ENCODE measurements around the genes KEL, OR9A2, PIP, OR2A2, OR2A14, CNTNAP2 and ZNF425.

DNA sequence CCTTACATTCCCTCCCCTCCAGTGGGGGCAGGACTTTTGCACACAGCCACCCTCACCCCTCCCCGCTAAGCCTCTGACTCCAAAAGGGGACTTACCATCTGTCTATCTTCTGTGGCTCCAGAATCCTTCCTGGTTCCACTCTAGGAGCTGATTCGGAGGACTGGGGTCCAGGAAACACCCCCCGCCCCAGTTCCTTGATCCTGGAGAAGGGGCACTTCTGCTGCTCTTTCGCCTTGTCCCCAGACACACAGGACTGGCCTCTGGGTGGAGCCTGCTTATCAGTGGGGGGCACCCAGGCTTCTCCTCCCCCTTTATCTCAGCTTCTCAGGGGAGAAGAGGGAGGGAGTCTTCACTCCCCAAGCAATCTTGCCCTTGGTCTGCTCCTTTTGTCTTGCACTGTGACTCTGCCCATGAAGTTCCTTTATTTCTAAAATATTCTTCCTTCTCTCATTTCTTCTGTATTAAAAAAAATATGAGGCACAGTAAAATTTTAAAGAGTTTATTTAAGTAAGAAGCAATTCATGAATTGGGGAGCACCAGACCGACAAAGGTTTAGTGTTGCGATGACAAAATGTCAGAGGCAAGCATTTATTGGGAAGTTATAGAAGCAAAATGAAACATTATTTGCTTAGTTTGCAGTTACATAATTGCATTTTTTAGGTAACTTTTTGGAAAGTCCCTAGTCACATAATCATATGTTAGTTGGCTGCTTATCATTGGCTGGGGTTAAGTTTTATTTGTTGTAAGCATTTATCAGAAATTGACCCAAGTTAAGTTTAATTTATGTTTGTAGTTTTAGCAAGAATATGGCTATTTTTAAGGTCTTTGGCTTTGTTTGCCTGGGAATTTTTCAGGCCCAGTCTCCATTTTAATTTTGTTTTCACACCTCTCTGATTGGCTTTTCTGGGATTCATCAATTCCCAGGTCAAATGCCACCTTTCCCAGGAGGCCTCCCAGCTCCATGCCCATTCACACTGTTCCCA, at the start of gene KEL:
KEL (minus strand) TSS at position 255 of the 983 bp plus-strand sequence.
- PRO-cap, 2 experiments: no peak in any of the 2 experiments

DNA sequence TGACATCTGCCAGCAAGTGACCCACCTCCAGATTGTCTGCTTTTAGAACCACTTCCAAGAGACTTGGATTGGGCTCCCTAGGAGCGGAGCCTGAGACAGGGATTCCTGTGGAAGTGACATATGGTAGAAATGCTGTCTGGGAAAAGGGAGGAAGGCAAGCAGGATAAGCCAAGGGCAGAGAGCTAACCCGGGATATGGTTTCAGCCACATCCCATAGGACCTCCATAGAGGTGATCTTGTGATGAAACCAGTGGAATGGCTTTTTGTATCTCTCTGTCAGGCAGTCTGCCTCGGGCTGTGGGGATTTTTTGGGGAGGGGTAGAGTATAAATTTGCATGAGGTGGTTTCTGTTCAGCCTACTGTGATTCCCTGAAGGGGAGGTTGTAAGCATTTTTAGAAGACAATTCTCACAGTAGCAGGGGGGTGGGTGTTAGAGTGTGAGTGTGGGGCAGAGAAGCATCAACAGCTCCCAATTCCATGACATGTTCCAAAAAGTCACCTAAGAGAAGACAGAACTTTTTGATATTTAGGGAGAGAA, 11.9 kb downstream of the OR9A2 start:
- PRO-cap, 2 experiments: no peak in any of the 2 experiments

- PRO-cap, 2 experiments: no peak in any of the 2 experiments
Observed at GRCh38 chr7:143027005-143027296, at the start of gene OR9A2. Gene OR9A2, minus strand, starts transcription at chr7:143027132.

- PRO-cap, 2 experiments: no peak in any of the 2 experiments
Observed at GRCh38 chr7:143131985-143132255, at the start of gene PIP. Gene PIP, plus strand, starts transcription at chr7:143132077.

DNA sequence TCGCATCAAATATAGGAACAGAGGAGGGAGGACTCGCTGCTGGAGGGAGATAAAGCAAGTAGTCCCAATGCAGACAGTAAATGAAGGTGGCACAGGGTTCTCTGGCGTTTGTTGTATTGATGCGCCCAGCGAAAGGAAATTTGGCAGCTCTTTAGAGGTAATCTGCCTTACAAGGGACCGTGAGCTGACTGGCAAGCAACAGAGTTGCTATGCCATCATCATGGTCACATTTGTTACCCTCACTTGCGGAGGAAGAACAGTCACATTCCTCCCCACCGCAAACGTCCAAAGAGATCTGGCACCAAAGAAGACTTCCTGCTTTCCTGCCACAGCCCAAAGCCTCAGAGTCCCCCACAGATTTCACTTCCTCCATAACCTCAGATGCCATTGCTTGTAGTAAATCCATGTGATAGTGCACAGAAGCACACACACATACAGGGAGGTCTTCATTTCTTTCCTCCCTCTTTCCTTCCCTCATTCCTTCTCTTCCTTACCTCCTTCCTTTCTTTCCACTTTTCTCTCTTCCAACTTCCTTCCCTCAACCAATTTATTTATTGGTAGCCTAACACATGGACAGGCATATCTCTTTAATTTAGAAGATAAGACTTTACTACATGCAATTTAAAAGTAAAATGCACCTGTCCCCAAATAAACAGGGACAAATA, 15.9 kb upstream of the TAS2R40 start:
- PRO-cap, 2 experiments: no peak in any of the 2 experiments

DNA sequence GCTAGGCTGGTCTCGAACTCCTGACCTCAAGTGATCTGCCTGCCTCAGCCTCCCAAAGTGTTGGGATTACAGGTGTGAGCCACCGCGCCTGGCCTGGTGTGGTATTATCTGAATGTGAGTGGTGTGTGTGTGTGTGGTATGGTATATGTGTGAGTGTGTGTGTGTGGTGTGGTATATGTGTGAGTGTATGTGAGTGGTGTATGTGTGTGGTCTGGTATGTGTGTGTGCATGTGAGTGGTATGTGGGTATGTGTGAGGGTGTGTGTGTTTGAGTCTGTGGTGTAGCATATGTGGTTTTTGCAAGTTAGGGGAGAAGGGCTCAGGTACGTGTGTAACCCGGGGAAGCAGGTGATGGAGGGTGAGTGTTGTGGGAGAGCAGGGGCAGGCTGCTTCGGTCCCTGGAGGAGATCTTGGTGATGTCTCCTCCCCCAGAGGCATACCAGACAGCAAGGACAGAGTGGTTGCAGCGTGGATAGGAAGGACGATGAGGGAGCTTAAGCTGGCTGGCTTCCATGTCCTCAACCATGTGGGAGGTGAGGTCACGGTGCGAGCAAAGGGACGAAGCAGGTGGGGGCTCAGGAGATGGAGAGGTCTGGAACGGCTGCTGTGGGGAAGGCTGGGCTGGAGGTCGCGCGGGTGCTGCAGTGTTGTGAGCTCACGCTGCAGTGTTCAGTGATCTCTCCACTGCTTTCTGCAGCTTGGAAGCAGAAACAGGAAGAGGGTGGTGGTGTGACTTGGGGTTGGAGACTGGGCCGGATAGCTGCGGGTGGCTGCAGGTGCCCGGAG, 4.9 kb downstream of the ZYX start:
- PRO-cap, 2 experiments: no peak in any of the 2 experiments

DNA sequence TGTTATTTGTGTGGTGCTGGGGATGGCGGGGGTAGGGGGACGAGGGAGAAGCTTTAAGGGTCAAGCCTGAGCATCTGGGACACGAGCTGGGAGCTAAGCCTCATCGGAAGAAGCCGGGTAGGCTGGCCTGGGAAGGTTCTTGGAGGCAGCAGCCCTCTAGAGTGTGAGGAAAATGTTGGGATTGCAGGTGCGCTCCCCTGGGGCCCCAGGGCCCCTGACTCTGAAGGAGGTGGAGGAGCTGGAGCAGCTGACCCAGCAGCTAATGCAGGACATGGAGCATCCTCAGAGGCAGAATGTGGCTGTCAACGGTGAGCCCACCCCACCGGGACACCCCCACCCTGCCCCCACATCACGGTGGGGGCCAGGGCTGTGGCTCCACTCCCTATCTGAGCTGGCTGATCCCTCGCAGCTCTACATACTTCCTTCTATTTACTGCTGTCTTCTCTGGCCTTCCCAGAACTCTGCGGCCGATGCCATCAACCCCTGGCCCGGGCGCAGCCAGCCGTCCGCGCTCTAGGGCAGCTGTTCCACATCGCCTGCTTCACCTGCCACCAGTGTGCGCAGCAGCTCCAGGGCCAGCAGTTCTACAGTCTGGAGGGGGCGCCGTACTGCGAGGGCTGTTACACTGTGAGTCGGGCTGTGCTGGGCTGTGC, 7.0 kb downstream of the ZYX start:
- PRO-cap, 2 experiments: no peak in any of the 2 experiments

- PRO-cap, 2 experiments: no peak in any of the 2 experiments
Observed at GRCh38 chr7:143410421-143411138, 1.9 kb upstream of the EPHA1 start.

DNA sequence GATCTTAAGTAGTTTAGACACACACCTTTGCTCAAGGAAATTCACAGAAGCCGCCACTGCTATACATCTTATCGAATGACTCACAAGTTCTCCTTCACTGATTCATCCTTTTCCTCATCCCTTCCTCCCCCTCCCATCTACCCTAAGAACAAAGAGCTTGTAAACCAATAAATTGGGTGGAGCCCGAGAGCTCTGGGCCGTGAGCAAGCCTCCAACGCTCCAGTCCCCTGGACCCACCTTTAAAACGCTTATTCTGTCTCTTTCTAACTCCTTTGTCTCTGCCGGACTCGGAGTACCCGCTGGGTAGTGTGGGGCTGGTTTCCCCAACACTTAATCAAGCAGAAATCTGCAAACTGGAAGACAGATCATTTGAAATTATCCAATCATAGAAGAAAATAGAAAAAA, 5.3 kb upstream of the TAS2R41 start:
- PRO-cap, 2 experiments: no peak in any of the 2 experiments

DNA sequence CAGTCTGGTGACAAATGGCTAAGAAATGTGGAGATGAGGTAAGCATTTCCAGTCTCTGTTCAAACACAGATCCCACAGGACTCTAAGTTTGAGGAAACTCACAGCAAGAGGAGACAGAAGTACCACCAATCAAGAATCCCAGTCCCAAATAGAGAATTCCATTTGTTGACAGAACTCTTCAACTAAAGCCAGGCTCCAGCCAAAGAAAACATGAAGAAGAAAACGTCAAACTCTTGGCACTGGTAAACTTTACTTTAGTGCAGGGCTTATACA, 49.1 kb upstream of the CTAGE6 start:
- PRO-cap, 2 experiments: no peak in any of the 2 experiments

- PRO-cap, 2 experiments: no peak in any of the 2 experiments
Observed at GRCh38 chr7:144109337-144109668, at the start of gene OR2A2. Gene OR2A2, plus strand, starts transcription at chr7:144109583.

- PRO-cap, 2 experiments: no peak in any of the 2 experiments
Observed at GRCh38 chr7:144122904-144123474, at the start of gene OR2A14. Gene OR2A14, plus strand, starts transcription at chr7:144123176.

DNA sequence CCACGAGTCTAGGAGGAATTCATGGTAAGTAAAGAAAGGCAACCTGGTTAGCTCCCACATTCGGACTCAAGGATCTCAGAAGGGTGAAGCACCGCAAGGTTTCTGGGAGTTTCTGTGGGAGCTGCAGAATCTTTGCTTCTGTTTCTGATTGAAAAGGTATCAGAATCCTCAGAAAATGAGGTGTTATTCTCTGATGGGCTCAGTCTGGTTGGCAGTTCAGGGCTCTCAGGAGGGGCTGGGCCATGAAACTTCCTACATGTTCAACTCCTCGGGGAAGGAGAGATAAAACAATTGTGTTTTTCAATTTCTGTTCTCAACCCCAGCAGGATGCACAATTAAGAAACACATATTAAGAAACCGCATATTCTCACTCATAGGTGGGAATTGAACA, 9.1 kb downstream of the OR2A7 start:
- PRO-cap, 2 experiments: no peak in any of the 2 experiments

DNA sequence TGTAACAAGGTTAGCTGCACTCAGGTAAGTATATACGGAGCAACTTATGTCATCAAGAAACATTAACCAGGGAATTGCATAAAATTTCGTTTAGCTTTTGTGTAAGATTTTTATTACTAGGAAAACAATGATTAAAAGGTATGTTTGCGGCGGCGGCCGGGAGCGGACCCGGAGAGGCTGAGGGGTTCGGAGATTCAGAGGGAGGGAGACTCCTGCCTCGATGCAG, 533.8 kb upstream of the CNTNAP2 start:
- PRO-cap, 2 experiments: no peak in any of the 2 experiments

DNA sequence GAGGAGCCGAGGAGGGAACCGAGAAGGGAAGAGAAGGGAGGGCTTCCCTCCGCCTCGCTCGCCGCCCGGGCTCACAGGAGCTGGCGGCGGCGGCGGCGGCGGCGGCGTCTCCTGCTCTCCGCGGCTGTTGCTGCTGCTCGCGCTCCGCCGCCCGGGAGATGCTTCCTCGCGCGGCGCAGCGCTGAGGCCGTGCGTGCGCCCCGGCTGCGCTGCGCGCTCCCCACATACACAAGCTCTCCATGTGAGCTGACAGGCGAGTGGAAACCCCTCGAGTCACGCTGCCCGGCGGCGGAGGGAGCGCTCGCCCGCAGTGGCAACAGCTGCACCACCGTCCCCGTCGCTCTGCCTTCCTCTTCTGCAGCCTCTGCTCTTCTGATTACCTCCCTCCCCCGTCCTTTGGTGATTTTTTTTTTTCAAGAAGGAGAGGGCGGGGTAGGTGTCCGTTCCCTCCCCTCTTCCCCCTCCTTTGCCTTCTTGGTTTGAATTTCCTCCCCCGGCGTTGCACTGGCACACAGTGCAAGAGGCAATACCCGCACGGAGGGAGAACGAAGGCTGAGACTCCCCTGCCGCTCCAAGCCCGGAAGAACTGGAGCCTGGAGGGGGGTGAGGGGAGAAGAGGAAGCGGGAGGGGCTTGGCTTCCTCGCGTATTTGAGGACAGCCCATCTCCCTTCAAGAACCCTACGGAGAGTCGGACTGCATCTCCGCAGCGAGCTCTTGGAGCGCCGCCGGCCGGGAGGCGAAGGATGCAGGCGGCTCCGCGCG, at the start of gene CNTNAP2:
CNTNAP2 (plus strand) TSS at position 669 of the 763 bp plus-strand sequence.
- PRO-cap, 2 experiments: peak in 1 of 2 experiments; most common plus-strand start position 229 of the sequence (in 1); most common minus-strand start position 160 of the sequence (in 1)

DNA sequence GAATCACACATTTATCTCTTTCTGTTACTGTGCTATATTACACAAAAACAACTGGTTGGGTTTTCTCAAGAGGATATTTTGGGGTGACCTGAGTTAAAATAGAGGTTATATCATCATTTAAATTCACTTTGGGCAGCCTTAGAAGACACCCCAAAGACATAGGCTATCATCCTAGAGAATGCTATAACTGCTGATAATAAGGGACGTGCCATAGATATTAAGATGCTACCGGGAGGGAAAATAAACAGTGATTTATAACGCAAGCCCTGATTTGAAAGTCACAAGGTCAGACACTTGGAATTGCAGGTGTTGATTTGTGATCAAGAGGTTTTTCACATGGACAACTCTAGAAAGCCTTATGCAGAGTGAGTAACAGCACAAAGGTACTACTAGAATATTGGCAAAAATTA, 465.7 kb downstream of the CNTNAP2 start:
- PRO-cap, 2 experiments: no peak in any of the 2 experiments

DNA sequence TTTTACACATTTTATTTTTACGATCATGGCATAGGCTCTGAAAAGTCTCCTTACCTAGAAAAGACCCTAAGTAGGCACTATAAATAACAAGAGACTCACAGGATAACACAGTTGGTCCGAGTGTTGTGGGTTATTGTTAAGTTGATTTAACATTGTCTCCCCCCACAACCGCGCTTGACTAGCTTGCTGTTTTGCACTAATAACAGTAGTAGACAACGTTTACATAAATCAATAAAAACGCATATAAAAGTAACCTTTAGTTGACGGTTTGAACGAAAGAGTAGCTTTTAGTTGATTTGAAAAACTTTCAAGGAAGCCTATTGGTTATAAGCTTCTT, 57.3 kb upstream of the EZH2 start:
- PRO-cap, 2 experiments: peak in 1 of 2 experiments; most common plus-strand start position 110 of the sequence (in 1)

GRCh38 chr7:149013970-149014169, 14.4 kb downstream of the PDIA4 start:
- PRO-cap, 2 experiments: no peak in any of the 2 experiments

GRCh38 chr7:149126138-149126535, at the start of gene ZNF425:
Gene ZNF425, minus strand, starts transcription at chr7:149126324.
- PRO-cap, 2 experiments: peak in 2 of 2 experiments; most common plus-strand start chr7:149126408 (in 2); most common minus-strand start chr7:149126273 (in 2)

GRCh38 chr7:149127779-149128152, 1.6 kb upstream of the ZNF425 start:
- PRO-cap, 2 experiments: no peak in any of the 2 experiments